ENCODE data around the genes PVALB and SSTR3.

DNA sequence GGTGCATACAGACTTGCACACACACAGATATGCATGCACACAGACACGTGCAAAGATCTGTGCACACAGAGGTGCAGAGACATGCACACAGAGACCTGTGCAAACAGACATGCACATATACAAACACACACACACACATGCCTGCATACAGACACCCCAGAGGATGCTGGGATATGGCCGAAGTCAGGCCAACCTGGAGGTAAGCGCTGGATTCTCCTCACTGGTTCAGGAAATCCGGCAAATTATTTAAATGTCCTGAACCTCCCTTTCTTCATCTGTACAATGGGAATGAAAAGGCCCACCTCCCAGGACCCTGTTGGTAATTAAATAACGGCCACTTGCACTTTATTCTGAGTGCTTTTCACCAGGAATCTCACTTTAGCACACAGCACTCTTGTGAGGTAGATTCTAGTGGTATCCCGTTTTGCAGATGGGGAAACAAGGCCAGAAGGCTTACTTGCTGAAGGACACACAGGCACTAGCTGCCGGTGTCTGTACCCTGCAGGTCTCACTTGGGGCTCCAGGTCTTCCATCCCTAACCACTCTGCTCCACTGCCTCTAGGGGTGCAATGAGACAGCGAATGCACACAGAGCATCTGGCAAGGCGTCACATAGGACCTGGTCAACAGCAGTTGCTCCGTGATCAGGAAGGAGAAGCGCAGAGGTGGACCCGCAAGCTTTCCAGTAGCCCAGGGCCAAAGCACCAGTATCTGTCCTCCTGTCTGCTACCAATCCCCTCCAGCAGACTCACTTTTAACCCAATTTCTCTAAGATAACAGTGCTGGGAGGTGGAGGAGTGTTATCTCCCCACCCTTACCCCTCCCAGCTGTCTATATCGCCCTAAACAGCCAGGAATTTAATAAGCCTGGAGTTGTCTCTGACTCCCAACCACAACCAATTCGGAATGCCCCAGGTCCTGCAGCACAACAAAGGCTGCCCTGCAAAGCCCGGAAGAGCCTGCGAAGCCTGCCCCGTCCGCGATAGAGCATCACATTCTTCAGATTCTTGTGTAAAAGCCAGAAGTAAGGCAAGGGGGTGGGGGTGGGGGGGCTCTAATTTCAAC is 19.6 kb downstream of the MYH9 start:
- PRO-cap: unidirectional peak, plus-strand start at position 640 of the sequence; bidirectional peak, plus-strand start at position 887 of the sequence, minus-strand start at position 901 of the sequence
- RAMPAGE, long total RNA, 5 experiments: no peak in any of the 5 experiments
- RRBS: no CpG with 5 or more reads among the region's 19 CpGs

DNA sequence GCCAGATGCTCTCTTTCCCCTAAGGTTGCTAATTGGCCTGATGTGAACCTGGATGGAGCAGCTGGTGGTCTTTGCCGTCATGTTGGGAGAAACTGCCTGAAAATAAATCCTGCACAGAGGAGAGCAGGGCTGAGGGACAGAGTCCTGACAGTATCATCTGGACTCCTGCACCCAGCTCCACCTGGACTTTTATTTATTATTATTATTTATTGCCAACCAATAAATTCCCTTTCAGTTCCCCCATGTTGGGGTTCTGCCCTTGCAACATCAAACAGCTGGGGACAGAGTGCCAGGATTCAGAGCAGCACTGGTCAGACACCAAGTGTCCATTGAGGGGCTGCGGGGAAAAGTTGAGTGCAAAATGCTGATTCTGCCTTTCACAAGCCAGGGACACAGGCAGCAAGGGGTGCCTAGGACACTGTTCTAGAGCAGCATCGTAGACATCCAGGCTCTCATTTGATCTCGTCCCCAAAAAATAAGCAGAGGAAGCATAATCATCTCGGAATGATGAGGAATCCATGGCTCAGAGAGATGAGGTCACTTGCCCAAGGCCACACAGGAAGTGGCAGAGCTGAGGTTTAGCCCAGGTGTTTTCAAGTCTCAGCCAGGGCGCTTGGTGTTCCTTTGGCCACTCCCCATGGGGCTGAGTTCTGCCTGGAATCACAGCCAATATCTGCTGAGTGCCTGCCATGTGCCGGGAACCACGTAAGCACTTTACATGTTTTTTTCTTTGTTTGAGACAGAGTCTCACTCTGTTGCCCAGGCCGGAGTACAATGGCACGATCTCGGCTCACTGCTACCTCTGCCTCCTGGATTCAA is 29.3 kb upstream of the MYH9 start:
- PRO-cap: no peak
- RAMPAGE, long total RNA, 5 experiments: no peak in any of the 5 experiments
- RRBS: no CpG with 5 or more reads among the region's 11 CpGs

DNA sequence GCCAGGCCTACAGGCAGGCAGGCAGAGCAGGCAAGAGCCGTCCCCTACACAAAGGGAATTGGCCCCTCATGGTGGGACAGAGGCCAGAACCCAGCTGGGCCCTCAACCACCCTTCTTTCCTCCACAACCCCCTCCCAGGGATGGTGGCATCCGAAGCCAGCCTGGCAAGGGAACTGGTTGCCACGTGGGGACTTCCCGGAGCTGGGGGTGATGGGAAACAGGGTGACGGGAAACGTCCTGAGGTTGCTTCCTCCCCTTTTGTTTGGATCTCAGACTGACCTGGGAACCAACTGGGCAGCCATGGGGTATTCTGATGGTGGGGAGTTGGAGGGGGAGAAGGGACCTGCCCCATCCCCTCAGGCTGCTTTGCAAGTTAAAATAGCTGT is 31.6 kb downstream of the TXN2 start:
- PRO-cap: bidirectional peak, plus-strand start at position 272 of the sequence, minus-strand start at position 142 of the sequence
- RAMPAGE, long total RNA, 5 experiments: no peak in any of the 5 experiments
- RRBS: no CpG with 5 or more reads among the region's 6 CpGs

DNA sequence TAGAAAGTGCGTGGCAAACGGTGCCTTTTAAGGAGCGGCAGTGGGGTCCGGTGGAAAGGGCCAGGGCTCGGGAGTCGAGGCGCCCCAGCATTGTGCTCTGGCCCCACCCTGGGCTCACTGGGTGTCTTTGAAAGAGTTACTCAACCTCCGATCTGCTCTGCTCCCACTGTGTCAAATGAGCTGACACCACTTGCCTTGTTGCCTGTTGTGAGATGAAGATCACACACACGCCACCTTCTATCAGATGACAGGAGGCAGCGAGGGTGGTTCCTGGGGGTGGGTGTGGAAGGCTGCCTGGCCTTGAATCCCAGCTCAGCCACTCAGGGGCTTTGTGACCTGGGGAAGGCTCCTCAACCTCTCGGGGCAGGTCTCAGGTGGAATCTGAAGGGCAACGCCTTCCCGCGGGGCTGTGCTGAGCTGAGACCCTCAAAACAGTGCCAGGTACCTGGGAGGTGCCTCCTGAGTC is 15.7 kb downstream of the TXN2 start:
- PRO-cap: unidirectional peak, plus-strand start at position 30 of the sequence; unidirectional peak, plus-strand start at position 198 of the sequence
- RAMPAGE, long total RNA, 5 experiments: no peak in any of the 5 experiments
- RRBS: no CpG with 5 or more reads among the region's 14 CpGs

GRCh38 chr22:36470557-36471006 is 10.9 kb downstream of the TXN2 start:
- PRO-cap: no peak
- RAMPAGE, long total RNA, 5 experiments: no peak in any of the 5 experiments
- RRBS: no CpG with 5 or more reads among the region's 7 CpGs

GRCh38 chr22:36471949-36472591 is 9.4 kb downstream of the TXN2 start:
- PRO-cap: no peak
- RAMPAGE, long total RNA, 5 experiments: no peak in any of the 5 experiments
- RRBS: no CpG with 5 or more reads among the region's 8 CpGs

DNA sequence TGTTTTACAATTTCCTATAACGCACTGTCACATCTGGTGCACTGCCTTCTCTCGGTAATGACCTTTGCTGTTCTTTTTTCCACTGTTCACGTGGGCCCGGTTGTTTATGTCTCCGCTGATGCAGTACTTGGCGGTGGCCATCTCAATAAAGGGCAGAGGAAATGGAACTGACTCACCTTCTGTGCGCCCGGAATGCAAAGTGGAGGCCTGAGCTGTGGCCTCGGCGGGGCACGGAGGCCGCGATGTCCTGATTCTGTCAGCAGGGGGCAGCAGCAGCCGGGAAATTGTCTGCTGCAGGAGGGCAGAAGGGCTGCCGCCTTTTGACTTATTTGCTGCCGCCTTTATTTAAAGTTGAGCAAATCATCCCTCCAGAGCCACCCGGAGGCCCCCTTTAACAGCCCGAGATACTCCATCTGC is 6.0 kb upstream of the IFT27 start:
- PRO-cap: no peak
- RAMPAGE, long total RNA, 5 experiments: no peak in any of the 5 experiments
- RRBS: 3% methylated on average over 8 of the region's 18 CpGs

- PRO-cap: no peak
- RAMPAGE, long total RNA, 5 experiments: no peak in any of the 5 experiments
- RRBS: 3% methylated on average over 27 of the region's 67 CpGs
These were observed at the start of gene PVALB for GRCh38 chr22:36816627-36817353. Gene PVALB (minus strand): TSS chr22:36817035.

- PRO-cap: no peak
- RAMPAGE, long total RNA, 5 experiments: no peak in any of the 5 experiments
- RRBS: no CpG with 5 or more reads among the region's 5 CpGs
These were observed 14.2 kb upstream of the NCF4 start for GRCh38 chr22:36846664-36847003.

GRCh38 chr22:36900000-36901495 is 12.9 kb upstream of the CSF2RB start:
- PRO-cap: no peak
- RAMPAGE, long total RNA, 5 experiments: no peak in any of the 5 experiments
- RRBS: no CpG with 5 or more reads among the region's 16 CpGs

- PRO-cap: no peak
- RAMPAGE, long total RNA, 5 experiments: no peak in any of the 5 experiments
- RRBS: no CpG with 5 or more reads among the region's 10 CpGs
These were observed 16.7 kb downstream of the CSF2RB start for GRCh38 chr22:36929965-36930602.

GRCh38 chr22:37014802-37015169 is 4.5 kb downstream of the TST start:
- PRO-cap: no peak
- RAMPAGE, long total RNA, 5 experiments: no peak in any of the 5 experiments
- RRBS: no CpG with 5 or more reads among the region's 4 CpGs

DNA sequence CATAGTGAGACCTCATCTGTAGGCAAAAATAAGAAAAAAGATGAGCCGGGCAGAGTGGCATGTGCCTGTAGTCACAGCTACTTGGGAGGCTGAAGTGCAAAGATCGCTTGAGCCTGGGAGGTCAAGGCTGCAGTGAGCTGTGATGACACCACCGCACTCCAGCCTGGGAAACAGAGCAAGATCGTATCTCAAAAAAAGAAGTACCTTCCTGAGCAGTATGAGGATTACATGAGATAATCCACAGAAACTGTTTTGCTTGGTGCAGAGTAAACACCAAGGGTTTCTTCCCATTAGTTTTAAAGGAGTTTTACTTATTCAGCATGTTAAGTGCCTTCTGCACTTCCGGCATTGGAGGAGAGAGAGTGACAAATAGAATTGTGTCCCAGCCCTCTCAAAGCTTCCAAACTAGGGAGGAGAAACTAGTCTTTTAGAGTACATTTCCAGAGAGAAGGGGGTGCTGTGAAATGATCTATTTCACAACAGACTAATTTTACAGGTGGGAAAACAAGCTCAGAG is 12.4 kb downstream of the MPST start:
- PRO-cap: no peak
- RAMPAGE, long total RNA, 5 experiments: no peak in any of the 5 experiments
- RRBS: no CpG with 5 or more reads among the region's 5 CpGs

DNA sequence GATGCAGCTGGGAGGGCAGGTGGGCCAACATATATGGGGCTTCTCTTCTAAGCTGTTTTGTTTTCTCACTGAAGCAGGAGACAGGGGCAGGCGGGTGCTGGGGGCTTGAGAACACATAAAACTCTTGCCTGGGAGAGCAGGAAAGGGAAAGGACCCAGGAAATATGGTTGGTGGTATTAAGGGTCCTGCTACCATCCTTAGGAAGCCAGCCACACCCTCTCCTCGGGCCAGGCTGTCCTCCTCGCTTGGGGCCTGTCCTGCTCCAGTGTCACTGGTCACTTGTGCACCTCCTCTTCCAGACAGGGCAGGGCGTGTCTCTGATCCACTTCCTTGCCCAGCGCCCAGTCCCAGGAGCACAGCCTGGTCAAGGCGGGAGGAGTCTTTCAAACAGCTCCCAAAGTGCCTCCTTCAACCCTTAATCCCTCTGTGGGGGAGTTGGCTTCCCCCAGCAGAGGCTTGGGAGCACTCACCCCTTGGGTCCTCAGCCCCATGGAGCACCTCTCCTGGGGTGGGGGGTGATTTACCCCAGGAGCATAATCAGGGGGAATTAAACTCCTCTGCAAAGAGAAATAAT is 8.2 kb downstream of the TMPRSS6 start:
- PRO-cap: bidirectional peak, plus-strand start at position 361 of the sequence, minus-strand start at position 270 of the sequence
- RAMPAGE, long total RNA, 5 experiments: no peak in any of the 5 experiments
- RRBS: no CpG with 5 or more reads among the region's 6 CpGs

GRCh38 chr22:37107736-37108308 is 1.7 kb downstream of the TMPRSS6 start:
- PRO-cap: no peak
- RAMPAGE, long total RNA, 5 experiments: no peak in any of the 5 experiments
- RRBS: no CpG with 5 or more reads among the region's 9 CpGs

DNA sequence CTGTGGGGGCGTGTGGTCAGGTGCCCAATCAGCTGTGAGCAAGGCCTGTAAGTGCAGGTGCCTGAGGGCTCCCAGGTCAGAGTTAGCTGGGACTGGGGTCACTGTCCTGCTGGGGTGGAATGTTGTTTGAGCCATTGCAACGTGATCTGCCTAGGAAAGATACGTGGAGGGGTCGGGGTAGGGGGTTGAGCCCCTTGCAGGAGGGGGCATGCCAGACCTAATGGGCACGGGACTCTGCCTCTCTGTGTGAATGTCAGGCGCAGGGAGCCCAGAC is 17.0 kb upstream of the TMPRSS6 start:
- PRO-cap: no peak
- RAMPAGE, long total RNA, 5 experiments: no peak in any of the 5 experiments
- RRBS: no CpG with 5 or more reads among the region's 6 CpGs

- PRO-cap: no peak
- RAMPAGE, long total RNA, 5 experiments: no peak in any of the 5 experiments
- RRBS: no CpG with 5 or more reads among the region's 14 CpGs
These were observed 17.6 kb upstream of the IL2RB start for GRCh38 chr22:37167176-37167770.

DNA sequence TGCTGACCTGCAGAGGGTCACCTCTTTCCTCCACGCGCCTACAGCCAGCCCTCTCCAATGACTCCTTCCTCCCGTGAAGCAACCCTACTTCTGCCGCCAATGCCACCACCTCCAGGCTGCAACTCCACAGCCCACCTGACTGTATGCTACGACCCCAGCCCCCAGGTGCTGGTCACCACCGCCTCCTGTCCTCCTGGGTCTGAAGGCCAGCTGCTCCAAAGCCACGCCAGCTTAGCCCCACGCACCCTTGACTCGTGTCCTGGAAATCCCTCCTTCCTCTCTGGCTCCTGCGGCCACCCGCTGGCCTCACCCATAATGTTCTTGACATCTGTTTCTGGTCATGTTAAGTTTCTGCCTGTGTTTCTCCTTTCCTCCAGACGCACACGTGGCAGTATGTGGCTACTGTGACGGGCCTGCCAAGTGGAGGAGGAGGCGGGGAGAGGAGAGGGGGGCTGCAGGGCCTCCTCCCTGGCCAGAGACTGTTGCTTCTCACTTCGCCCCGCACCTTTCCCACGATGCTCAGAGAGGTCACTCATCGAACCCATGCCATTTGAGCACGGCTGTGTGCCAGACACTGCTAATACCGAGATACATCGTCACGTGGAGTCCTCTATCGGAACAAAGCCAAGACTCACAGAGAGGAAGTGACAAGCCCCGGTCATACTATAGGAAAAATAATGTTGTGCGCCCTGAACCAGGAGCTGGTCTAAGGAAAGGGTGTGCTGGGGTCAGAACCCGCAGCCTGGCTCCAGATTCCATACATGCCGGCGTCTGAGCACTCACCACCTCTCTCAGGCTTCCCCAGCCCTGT is 11.6 kb downstream of the C1QTNF6 start:
- PRO-cap: no peak
- RAMPAGE, long total RNA, 5 experiments: no peak in any of the 5 experiments
- RRBS: 18% methylated on average over 4 of the region's 29 CpGs

- PRO-cap: no peak
- RAMPAGE, long total RNA, 5 experiments: no peak in any of the 5 experiments
- RRBS: 23% methylated on average over 8 of the region's 29 CpGs
These were observed at the start of gene SSTR3 for GRCh38 chr22:37211866-37213049. Gene SSTR3 (minus strand): TSS chr22:37212477.

DNA sequence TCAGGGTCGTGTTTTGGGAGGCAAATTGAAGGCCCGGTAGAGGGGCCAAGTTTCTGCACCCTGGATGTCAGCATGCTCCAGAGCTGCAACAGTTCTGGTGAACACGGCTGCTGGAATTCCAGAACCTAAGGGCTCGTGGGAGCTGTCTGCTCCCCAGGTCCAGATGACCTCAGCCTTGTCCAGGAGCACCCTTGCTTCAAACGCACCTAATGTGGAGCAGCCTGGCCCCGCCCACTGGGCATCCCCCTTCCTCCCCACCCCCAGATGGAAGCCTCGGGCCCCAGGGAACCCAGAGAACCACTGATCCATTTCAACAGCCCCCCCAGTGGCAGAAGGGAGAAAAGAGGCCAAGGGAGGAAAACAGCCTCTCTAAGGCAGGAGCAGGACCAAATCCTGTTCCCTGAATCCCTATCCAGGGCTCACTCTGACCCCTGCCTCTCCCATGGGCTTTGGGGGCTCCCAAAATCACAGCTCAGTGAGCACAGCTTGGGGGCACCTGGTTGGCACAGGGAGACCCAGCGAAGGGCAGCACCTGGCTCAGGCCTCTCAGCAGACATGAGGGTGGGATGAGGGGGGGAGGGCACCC is 1.1 kb downstream of the CYTH4 start:
- PRO-cap: bidirectional peak, plus-strand start at position 331 of the sequence, minus-strand start at position 165 of the sequence
- RAMPAGE, long total RNA, 5 experiments: no peak in any of the 5 experiments
- RRBS: no CpG with 5 or more reads among the region's 8 CpGs